HepG2 (cell line): ENCODE measurements around a stretch of chr4.

GRCh38 chr4:15146054-15146412, 143.8 kb downstream of the CPEB2 start:
- RRBS, 2 experiments, result no CpG with 5 or more reads among the region's 3 CpGs
CAGE:
- cytosol, long polyA minus RNA, result no peak
- cytosol, long polyA plus RNA, result no peak
- long polyA plus RNA, result no peak
- nucleus, long polyA minus RNA, result no peak
- nucleus, long polyA plus RNA, result no peak

GRCh38 chr4:15400791-15401793, 26.7 kb upstream of the C1QTNF7 start:
- RRBS, 2 experiments, result no CpG with 5 or more reads among the region's 11 CpGs
CAGE:
- cytosol, long polyA minus RNA, result no peak
- cytosol, long polyA plus RNA, result no peak
- long polyA plus RNA, result no peak
- nucleus, long polyA minus RNA, result no peak
- nucleus, long polyA plus RNA, result no peak

DNA sequence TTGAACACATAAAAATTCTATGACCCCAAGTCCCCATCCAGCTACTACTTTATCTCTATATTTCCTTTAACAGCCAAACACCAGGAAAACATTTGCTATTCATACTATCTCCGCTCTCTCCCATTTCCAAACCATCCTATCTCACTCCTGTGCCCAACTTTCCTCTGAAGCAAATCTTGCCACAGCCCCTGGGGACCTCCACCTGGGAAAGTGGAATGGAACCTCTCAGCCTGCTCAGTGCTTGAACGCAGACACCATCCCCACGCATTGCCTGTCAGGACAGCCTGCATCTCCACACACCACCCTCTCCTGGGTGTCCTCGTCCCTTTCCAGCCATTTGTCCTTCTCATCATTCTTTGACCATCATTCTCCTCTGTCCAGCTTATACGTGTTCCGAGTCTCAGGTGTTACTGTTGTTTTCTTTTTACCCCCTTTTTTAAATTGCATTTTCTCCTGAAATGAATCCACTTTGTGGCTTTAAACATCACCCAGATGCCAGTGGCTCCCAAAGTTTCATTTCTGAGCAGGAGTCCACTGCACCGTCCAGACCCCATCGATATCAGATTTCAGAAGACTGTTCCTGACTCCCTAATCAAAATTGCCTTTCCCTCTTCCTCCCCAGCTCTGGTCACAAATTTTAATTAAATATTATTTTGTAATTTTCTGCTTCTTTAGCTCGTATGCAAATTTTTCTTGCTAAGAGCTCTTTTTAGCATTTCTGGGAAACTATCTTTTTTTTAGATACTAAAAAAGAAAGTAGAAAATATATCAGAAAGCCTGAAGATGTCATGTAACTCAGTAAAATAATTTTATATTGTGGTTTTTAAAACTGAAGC, 61.6 kb downstream of the CC2D2A start:
- RRBS, 2 experiments, result no CpG with 5 or more reads among the region's 9 CpGs
CAGE:
- cytosol, long polyA minus RNA, result no peak
- cytosol, long polyA plus RNA, result no peak
- long polyA plus RNA, result no peak
- nucleus, long polyA minus RNA, result no peak
- nucleus, long polyA plus RNA, result no peak

- RRBS, 2 experiments, result no CpG with 5 or more reads among the region's 2 CpGs
CAGE:
- cytosol, long polyA minus RNA, result no peak
- cytosol, long polyA plus RNA, result no peak
- long polyA plus RNA, result no peak
- nucleus, long polyA minus RNA, result no peak
- nucleus, long polyA plus RNA, result no peak
Measured at GRCh38 chr4:15665804-15666281, 10.7 kb upstream of the FBXL5 start.

GRCh38 chr4:15682389-15682612, 674 bp downstream of the FAM200B start:
- RRBS, 2 experiments, result no CpG with 5 or more reads among the region's 1 CpG
CAGE:
- cytosol, long polyA minus RNA, result no peak
- cytosol, long polyA plus RNA, result no peak
- long polyA plus RNA, result no peak
- nucleus, long polyA minus RNA, result no peak
- nucleus, long polyA plus RNA, result no peak

- RRBS, 2 experiments, result no CpG with 5 or more reads among the region's 4 CpGs
CAGE:
- cytosol, long polyA minus RNA, result no peak
- cytosol, long polyA plus RNA, result no peak
- long polyA plus RNA, result no peak
- nucleus, long polyA minus RNA, result no peak
- nucleus, long polyA plus RNA, result no peak
Measured at GRCh38 chr4:15719370-15719903, 16.6 kb downstream of the BST1 start.

GRCh38 chr4:15833579-15834388, 55.7 kb downstream of the CD38 start:
- RRBS, 2 experiments, result no CpG with 5 or more reads among the region's 4 CpGs
CAGE:
- cytosol, long polyA minus RNA, result no peak
- cytosol, long polyA plus RNA, result no peak
- long polyA plus RNA, result no peak
- nucleus, long polyA minus RNA, result no peak
- nucleus, long polyA plus RNA, result no peak

- RRBS, 2 experiments, result no CpG with 5 or more reads among the region's 5 CpGs
CAGE:
- cytosol, long polyA minus RNA, result no peak
- cytosol, long polyA plus RNA, result no peak
- long polyA plus RNA, result no peak
- nucleus, long polyA minus RNA, result no peak
- nucleus, long polyA plus RNA, result no peak
Measured at GRCh38 chr4:16001490-16001981, 38.6 kb upstream of the FGFBP2 start.

DNA sequence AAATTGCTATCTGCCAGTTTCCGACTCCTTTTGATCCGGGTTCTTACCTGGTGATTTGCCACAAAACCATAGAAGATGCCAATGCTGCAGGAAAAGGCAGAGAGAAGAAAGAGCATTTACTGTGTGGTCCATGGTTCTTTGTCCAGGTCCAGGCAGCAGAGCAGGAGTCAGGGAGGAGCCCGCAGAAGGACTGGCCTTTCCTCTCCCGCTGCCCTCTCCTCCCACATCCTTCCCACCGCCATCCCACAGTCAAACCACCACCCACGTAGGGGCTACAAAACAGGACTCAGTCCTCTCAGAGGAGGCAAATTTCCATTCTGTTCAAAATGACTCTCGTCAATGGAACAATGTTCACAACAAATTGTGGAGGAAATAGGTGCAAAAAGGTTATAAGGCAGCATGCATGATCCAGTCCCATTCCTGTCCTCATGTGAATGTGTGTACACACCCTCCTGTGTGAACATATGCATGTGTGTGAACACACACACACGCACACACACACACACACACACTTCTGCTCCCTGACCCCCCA, 58.5 kb downstream of the PROM1 start:
- RRBS, 2 experiments, result no CpG with 5 or more reads among the region's 8 CpGs
CAGE:
- cytosol, long polyA minus RNA, result no peak
- cytosol, long polyA plus RNA, result no peak
- long polyA plus RNA, result no peak
- nucleus, long polyA minus RNA, result no peak
- nucleus, long polyA plus RNA, result no peak

GRCh38 chr4:16033260-16033733, 50.5 kb downstream of the PROM1 start:
- RRBS, 2 experiments, result no CpG with 5 or more reads among the region's 9 CpGs
CAGE:
- cytosol, long polyA minus RNA, result no peak
- cytosol, long polyA plus RNA, result no peak
- long polyA plus RNA, result no peak
- nucleus, long polyA minus RNA, result no peak
- nucleus, long polyA plus RNA, result no peak

DNA sequence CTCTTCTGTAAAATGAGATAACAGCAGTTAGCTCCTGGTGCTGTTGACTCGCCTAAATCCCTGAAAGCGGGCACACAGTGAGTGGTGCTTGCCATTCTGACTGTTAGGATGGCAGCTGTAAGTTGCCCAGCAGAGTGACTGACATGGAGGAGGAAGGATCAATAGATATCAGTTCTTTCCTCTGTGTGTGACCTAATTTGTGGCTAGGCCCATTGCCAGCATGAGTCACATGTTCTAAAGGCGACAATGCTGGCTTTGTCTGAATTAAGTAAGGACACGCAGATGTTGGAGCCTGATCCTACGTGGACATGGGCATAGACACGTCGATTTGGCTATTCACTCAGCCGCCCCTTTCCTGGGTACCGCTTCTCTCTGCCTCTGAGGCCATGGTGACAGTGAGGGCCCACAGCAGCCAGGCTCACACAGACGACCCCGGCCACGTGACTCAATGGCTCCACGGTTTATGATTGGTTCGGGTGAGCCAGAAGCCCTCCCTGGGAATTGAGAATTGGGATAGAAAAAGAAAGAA, 16.3 kb downstream of the PROM1 start:
- RRBS, 2 experiments, result no CpG with 5 or more reads among the region's 14 CpGs
CAGE:
- cytosol, long polyA minus RNA, result no peak
- cytosol, long polyA plus RNA, result no peak
- long polyA plus RNA, result no peak
- nucleus, long polyA minus RNA, result no peak
- nucleus, long polyA plus RNA, result no peak

GRCh38 chr4:16078975-16079634, 4.7 kb downstream of the PROM1 start:
- RRBS, 2 experiments, result no CpG with 5 or more reads among the region's 6 CpGs
CAGE:
- cytosol, long polyA minus RNA, result no peak
- cytosol, long polyA plus RNA, result no peak
- long polyA plus RNA, result no peak
- nucleus, long polyA minus RNA, result no peak
- nucleus, long polyA plus RNA, result no peak

DNA sequence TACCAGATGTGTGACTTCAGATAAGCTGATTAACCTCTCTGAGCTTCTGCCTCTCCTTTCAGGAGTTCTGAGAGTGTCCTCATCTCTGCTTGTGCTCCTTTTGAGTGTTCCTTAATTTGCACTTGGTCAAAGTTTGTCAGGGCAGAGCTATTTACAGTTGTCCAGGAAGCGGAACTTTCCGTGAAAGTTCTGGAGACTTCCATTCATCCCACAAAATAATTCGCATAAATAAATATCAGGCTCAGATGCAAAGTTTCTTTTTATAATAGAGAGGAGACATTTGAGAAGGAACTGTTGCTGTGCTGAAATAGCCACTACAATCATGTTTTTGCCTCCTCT, 30.1 kb upstream of the PROM1 start:
- RRBS, 2 experiments, result no CpG with 5 or more reads among the region's 3 CpGs
CAGE:
- cytosol, long polyA minus RNA, result no peak
- cytosol, long polyA plus RNA, result no peak
- long polyA plus RNA, result no peak
- nucleus, long polyA minus RNA, result no peak
- nucleus, long polyA plus RNA, result no peak

- RRBS, 2 experiments, result no CpG with 5 or more reads among the region's 3 CpGs
CAGE:
- cytosol, long polyA minus RNA, result no peak
- cytosol, long polyA plus RNA, result no peak
- long polyA plus RNA, result no peak
- nucleus, long polyA minus RNA, result no peak
- nucleus, long polyA plus RNA, result no peak
Measured at GRCh38 chr4:16142675-16143272, 59.0 kb upstream of the PROM1 start.

DNA sequence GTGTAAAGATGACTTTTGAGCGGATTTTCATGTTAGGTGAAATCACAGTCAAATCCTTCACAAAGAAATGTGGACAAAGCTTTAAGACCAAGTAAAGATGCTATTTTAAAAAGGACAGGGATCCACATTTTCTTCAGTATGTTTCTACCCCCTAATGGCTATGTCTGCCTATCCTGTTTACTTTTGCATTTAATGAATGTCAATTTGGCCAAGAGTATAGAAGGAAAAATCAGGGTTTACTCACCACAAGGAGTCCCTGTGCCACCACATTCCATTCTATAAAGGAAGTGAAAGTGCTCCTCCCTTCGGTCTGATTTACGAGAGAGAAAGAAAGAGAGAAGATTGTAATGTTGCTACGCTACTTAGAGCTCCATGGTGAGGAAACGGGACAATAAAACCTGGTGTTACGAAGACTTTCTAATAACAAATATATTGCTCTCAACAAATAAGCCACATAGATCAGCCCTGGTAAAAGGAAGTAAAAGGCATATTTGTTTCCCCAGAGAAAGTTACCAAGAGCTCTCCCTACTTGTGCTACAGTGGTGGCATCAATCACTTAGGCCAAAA, 29.8 kb downstream of the TAPT1 start:
- RRBS, 2 experiments, result no CpG with 5 or more reads among the region's 6 CpGs
CAGE:
- cytosol, long polyA minus RNA, result no peak
- cytosol, long polyA plus RNA, result no peak
- long polyA plus RNA, result no peak
- nucleus, long polyA minus RNA, result no peak
- nucleus, long polyA plus RNA, result no peak

- RRBS, 2 experiments, result 1 to 2% methylated on average over 13 to 17 of the region's 66 CpGs
CAGE:
- cytosol, long polyA minus RNA, result no peak
- cytosol, long polyA plus RNA, result no peak
- long polyA plus RNA, result no peak
- nucleus, long polyA minus RNA, result no peak
- nucleus, long polyA plus RNA, result no peak
Measured at GRCh38 chr4:16225607-16226375, 480 bp downstream of the TAPT1 start.

GRCh38 chr4:16745847-16746388, 152.5 kb downstream of the LDB2 start:
- RRBS, 2 experiments, result no CpG with 5 or more reads among the region's 6 CpGs
CAGE:
- cytosol, long polyA minus RNA, result no peak
- cytosol, long polyA plus RNA, result no peak
- long polyA plus RNA, result no peak
- nucleus, long polyA minus RNA, result no peak
- nucleus, long polyA plus RNA, result no peak

DNA sequence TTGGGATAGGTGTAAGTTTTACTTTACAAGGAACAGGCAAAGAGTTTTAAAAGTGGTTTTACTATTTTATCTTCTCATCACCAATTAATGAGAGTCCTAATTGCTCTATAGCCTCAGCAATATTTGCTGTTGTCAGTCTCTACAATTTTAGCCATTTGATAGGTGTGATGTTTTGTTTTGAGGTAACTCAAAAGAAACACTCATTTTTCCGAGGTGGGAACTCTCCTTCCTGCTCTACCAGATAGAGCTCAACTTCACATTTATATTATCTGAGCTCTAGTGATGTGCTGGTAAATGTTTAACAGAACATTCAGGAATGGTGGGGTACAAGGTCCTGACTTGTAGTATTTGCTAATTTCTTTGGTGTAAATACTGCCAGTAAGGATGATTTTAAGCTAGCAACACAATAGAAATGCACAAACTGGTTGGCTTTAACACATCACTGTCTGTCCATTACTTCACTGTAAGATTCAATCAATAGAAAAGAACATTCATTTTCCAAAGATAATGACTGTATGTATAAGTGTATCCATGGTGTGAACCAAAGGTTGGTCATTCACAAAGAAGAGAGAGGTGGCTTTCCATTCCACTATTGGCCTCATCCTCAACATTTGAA, 62.7 kb downstream of the LDB2 start:
- RRBS, 2 experiments, result no CpG with 5 or more reads among the region's 1 CpG
CAGE:
- cytosol, long polyA minus RNA, result no peak
- cytosol, long polyA plus RNA, result no peak
- long polyA plus RNA, result no peak
- nucleus, long polyA minus RNA, result no peak
- nucleus, long polyA plus RNA, result no peak

GRCh38 chr4:17206664-17207122, 305.2 kb downstream of the QDPR start:
- RRBS, 2 experiments, result no CpG with 5 or more reads among the region's 8 CpGs
CAGE:
- cytosol, long polyA minus RNA, result no peak
- cytosol, long polyA plus RNA, result no peak
- long polyA plus RNA, result no peak
- nucleus, long polyA minus RNA, result no peak
- nucleus, long polyA plus RNA, result no peak

GRCh38 chr4:17490550-17491163, 21.2 kb downstream of the QDPR start:
- RRBS, 2 experiments, result no CpG with 5 or more reads among the region's 8 CpGs
CAGE:
- cytosol, long polyA minus RNA, result no peak
- cytosol, long polyA plus RNA, result no peak
- long polyA plus RNA, result no peak
- nucleus, long polyA minus RNA, result no peak
- nucleus, long polyA plus RNA, result no peak